PC-3 (cell line): ENCODE results near the genes CSF1 and ALX3.

GRCh38 chr1:109773646-109774005, 9.9 kb upstream of the EPS8L3 start:
- RAMPAGE, long total RNA, result no peak

GRCh38 chr1:109794271-109794762, 30.6 kb upstream of the EPS8L3 start:
- RAMPAGE, long total RNA, result no peak

DNA sequence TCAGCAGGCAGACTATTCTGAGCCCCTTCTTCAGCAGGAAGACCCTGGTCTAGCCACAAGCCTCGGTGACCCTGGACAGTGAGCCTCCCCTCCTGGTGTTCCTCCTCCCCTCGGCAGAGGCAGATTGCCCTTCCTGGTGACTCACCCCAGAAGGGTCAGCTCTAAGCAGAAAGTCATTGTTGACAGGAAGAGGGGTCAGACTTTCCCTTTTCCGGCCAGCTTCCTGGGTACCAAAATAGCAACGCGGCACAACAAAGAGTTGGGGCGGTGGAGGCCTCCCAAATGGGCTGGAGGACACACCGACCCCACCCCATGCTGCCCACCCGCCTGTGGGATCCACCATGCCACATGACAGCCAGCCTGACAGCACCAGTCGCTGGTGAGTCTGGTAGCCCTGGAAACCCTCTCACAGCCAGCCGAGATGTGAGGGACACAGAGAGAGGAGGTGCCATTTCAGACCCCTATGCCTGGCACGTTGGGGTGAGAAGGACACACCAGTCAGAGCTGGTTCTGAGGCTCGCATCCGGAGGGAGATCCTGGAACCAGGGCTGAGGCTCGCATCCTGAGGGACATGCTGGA, 14.7 kb upstream of the CSF1 start:
- RAMPAGE, long total RNA, result no peak

DNA sequence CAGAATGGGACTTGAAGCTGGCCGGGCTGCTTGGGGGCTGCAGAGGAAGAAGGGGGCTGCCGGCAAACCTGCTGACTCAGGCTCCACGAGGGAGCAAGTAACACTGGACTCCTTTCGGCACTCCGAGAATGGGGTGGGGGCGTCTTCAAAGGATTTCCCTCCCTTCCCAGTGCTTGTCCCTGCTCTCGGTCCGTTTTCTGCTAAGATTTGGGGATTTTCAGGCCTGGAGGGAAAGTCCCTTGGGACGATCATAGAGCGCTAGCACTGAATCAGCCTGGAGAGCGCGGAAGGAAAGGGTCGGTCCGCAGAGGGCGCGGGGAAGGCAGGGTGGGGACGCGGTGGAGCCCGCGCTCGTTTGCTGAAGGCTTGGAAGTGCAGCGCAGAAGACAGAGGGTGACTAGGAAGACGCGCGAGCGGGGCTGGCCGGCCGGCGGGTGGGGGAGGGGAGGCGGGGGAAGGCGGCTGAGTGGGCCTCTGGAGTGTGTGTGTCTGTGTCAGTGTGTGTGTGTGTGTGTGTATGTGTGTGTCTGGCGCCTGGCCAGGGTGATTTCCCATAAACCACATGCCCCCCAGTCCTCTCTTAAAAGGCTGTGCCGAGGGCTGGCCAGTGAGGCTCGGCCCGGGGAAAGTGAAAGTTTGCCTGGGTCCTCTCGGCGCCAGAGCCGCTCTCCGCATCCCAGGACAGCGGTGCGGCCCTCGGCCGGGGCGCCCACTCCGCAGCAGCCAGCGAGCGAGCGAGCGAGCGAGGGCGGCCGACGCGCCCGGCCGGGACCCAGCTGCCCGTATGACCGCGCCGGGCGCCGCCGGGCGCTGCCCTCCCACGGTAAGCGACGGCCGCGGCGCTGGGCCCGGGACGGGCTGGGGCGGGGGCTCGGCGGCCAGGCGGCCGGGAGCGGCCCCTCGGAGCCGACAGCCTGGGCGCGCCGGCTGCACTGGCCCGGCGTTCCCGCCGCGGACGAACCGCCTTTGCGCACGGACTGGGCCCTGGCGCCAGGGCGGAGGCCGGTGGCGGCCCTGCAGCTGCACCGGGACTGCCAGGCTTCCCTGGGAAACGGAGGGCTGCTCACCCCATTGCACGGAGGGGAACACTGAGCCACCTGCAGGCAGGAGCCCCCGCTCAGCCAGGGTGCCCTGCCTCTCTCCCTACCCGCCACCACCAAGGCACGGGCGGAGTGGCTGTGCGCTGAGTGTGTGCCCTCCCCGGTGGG, at the start of gene CSF1:
Gene CSF1, plus strand, starts transcription at position 610 of the 1,208 bp plus-strand sequence.
- RAMPAGE, long total RNA, result no peak

GRCh38 chr1:109997125-109998141, 12.9 kb downstream of the AHCYL1 start:
- RAMPAGE, long total RNA, result no peak

GRCh38 chr1:110018124-110018837, 16.1 kb upstream of the STRIP1 start:
- RAMPAGE, long total RNA, result no peak

GRCh38 chr1:110067789-110068371, 2.6 kb downstream of the ALX3 start:
- RAMPAGE, long total RNA, result no peak

DNA sequence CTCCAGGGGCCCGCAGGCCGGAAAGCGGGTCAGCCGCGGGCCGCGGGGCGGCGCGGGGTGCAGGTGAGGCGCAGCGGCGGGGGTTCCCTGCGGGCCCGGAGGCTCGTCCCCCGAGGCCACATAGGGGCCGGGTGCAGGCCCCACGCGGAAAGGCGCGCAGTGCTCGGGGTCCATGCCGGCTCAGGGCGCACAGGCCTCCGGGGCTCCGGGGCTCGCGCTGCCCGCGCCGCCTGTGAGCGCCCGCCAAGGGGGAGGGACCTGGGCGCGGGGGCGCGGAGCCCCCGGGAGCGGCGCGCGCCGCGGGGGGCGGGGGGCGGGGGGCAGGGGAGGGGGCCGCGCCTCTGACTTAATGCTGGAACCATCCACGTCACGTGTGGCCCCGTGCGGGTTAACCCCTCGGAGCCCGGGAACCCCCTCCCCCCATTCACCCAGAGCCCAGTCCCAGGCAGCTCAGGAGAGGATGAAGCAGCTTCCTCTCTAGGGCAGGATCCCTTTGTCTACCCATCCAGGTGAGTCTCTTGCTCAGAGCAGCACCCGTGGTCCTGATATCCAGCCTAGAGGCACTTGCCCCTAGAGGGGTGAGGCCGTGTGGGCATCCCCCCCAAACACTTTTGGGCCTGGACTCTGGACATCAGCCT, at the start of gene ALX3:
Gene ALX3, minus strand, starts transcription at position 234 of the 638 bp plus-strand sequence.
- RAMPAGE, long total RNA, result no peak

- RAMPAGE, long total RNA, result no peak
Observed at GRCh38 chr1:110338138-110338895, 860 bp upstream of the RBM15 start.

DNA sequence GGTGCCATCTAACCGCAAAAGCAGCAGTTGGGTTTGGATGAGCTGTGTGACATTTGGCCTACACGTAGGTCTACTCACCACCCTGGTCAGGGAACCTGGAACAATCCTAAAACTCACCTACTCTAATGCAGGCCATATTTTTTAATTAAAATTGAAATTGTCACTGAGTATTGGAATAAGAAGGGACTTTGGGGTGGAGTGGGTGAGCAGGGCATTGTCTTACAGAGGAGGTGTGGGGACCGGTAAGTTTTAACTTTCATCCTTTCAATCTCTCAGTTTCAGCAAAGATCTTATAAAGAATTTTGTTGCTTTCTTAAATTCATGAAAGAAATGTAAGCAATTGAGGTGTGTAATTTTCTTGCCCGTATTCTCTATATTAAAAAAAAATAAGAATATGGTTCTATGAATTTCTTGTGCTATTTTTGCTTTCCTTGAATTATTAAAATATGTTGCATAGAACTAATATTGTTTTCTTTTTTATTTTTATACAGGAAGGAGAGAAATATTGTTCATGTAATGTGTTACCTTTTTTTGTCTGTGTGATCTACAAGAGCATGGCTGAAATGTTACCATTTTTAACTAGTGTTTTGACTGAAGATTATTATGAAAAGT, 19.1 kb downstream of the SLC16A4 start:
- RAMPAGE, long total RNA, result no peak

- RAMPAGE, long total RNA, result no peak
Observed at GRCh38 chr1:110413684-110414140, 6.2 kb upstream of the LAMTOR5 start.

GRCh38 chr1:110421053-110421503, 13.6 kb upstream of the LAMTOR5 start:
- RAMPAGE, long total RNA, result no peak

- RAMPAGE, long total RNA, result no peak
Observed at GRCh38 chr1:110870766-110871499, 2.0 kb upstream of the CD53 start.

- RAMPAGE, long total RNA, result no peak
Observed at GRCh38 chr1:110902678-110903581, 30.0 kb downstream of the CD53 start.

DNA sequence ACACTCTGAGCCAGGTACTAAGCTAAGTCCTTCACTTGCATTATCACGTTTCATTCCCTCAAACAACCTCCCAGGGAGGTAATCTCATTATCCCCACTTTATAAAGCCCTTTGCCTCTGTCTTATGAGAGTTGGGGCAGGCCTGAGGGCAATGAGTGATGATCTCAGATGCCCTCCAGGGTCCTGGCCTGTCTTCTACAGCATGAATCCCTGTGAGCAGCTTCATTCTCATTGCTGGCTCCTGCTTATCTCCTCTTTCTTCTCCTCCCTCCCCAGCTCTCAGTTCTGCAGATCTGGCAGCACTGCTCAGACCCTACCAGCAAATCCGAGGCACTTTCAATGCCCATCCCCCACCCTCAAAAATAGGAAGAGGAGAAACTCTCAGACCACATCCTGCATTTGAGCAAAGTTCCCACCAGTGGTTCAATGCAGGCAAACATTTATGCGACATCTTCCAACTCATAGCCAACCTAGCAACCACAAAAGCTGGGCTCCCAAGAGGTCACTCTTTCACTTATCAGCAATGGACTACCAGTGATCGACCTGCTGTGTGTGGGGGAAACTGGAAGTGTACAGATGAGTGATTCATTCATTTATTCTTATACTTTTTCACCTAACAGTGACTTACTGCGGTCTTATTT, 5.9 kb upstream of the CHI3L2 start:
- RAMPAGE, long total RNA, result no peak

DNA sequence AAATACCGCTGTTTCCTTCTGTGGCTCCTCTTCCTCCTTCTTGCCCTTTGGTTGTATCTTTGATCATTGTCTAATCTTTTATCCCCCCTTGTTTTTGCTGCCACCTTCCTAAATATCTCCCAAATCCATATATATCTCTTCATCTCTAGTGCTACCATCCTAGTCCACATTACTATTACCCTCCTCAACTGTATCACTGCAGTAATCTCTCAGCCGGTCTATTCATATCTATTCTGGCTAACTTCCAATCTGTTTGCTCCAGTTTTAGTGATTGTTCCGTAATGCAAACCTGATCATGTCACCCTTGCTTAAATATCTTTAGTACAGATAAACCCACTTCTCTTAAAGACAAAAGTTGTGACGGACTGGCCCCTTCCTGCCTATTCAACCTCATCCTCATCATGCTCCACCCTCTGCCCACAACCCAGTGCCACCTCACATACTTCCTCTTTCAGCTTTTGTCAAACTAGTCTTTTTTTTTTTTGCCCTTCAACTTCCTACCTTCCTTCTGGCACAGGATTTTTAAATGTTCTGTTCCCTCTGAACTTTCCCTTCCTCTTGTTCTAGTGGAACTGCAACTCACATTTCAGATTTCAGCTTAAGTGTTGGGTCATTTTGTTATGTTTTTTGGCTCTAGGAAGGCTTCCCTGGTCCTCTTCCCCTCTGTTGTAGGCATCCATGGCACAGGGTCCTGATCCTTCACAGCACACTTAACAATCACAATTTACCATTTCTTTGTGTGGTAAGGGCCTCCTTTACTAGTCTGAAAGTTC, 2.7 kb upstream of the C1orf162 start:
- RAMPAGE, long total RNA, result no peak

GRCh38 chr1:111491108-111491501, 12.3 kb downstream of the ADORA3 start:
- RAMPAGE, long total RNA, result no peak

DNA sequence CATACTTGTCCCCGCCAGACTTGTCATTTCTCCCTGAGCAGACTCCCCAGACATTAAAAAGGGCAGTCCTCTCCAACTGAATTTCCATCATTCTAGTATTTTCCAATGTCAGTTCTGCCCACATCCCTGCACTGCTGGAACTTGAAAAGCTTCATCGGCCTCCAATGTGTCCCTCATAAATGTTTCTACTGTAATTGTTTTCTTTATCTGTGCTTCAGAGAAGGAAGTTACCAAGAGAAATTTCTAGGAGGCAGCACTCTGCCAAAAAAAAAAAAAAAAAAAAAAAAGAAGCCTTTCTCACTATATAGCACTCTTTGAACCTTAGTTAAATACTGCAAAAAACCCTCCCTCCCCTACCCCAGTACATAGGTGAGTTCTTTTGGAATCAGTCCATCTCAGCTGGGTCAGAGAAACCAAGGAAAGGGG, 1.4 kb upstream of the ADORA3 start:
- RAMPAGE, long total RNA, result no peak

GRCh38 chr1:111541459-111542689, 38.4 kb upstream of the ADORA3 start:
- RAMPAGE, long total RNA, result no peak

DNA sequence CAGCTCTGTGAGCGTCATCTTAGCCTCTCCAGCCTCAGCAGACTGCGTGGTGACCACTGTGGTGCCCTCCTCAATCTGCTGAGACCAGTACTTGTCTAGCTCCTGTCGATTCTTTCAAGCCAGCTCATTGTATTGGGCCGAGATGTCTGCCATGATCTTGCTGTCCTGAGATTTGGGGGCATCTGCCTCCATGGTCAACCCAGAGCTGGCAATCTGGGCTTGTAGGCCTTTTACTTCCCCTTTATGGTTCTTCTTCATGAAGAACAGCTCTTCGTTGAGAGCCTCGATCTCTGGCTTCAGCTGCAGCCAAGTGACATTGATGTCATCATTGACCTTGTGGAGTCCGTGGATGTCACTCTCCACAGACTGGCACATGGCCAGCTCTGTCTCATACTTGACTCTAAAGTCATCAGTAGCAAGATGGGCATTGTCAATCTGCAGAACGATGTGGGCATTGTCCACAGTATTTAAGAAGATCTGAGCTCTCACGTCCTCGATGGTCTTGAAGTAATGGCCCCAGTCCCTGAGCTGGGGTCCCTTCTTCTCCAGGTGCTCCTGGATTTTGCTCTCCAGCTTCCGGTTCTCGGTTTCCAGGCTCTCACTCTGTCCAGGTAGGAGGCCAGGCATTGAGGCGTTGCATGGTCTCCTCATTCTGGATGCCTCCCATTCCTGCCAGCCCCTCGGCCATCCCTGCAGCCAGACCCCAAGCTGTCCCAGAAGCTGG, 29.3 kb downstream of the RAP1A start:
- RAMPAGE, long total RNA, result no peak